Pulmonary lymph node (tissue), 1 donor: ENCODE data around the genes SMIM33 and NRG2.

DNA sequence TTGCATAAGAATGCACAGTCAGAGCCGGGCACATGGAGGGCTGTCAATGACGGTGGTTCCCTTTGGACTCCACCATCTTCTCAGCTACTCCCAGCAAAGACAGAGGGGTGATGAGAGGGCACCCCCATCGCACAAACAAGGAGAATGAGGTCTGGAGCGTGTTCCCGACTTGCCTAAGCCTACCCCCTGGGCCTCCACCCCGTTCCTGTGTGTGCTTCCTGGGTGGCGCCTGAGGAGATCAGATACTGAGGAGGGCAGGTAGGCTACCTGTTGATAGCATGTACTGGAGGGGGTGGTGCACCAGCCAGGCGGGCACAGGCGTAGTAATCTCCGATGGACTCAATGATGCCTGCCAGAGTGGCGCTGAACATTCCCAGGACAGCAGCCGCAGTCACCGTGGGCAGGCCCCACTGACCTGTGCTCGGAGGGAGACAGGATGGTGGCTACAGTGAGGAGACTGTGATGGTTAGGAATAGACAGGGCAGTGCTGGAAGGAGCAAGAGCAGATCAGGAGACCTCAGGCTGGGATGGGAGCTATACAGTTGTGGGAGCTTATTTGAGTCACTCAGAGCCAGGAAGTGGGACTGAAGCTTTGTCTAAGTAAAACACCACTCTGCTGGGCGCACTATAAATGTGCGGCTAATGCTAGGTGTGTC is 4.0 kb downstream of the SLC23A1 start:
- PRO-cap: unidirectional peak, plus-strand start at position 381 of the sequence

DNA sequence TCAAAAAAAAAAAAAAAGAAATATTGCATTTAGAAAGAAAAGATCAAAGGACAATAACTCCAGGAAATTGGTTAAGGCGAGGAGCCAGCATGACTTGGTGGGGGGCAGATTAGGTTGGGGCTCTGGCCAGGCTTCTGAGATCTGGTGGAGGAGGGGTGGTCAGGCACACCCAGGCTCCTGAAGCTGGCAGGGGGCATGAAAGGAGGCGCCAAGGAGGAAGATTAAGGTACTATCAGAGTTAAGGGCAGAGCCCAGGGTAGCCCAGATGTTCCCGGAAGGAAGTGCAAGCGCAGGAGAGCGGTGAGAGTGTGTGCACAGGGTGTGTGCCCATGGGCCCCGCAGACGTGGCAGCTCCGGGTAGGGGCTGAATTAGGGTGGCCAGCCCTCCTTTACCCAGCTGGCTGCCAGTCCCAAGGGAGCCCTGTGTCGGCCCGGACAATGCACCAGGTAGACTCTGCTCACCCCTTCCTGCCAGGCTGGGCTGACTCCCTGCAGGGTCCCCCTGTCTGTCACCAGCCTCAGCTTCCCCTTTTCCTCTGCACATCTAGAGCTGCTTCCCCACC is at the start of gene SMIM33:
Gene SMIM33 (plus strand): TSS at position 321 of the 563 bp plus-strand sequence.
- PRO-cap: no peak

DNA sequence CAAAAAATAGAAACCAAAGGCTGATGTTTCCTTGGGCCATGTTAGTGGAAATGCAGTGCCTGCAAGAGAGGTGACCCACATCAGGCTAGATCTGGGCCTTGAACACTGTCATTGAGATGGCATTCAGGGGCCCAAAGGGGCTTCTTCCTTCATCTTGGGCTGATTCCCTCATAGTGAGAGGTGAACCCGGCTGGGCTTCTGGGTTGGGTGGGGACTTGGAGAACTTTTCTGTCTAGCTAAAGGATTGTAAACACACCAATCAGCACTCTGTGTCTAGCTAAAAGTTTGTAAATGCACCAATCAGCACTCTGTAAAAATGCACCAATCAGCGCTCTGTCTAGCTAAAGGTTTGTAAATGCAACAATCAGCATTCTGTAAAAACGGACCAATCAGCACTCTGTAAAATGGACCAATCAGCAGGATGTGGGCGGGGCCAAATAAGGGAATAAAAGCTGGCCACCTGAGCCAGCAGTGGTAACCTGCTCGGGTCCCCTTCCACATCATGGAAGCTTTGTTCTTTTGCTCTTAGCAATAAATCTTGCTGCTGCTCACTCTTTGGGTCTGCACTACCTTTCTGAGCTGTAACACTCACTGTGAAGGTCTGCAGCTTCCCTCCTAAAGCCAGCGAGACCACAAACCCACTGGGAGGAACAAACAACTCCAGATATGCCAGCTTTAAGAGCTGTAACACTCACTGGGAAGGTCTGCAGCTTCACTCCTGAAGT is 20.4 kb upstream of the STING1 start:
- PRO-cap: no peak

DNA sequence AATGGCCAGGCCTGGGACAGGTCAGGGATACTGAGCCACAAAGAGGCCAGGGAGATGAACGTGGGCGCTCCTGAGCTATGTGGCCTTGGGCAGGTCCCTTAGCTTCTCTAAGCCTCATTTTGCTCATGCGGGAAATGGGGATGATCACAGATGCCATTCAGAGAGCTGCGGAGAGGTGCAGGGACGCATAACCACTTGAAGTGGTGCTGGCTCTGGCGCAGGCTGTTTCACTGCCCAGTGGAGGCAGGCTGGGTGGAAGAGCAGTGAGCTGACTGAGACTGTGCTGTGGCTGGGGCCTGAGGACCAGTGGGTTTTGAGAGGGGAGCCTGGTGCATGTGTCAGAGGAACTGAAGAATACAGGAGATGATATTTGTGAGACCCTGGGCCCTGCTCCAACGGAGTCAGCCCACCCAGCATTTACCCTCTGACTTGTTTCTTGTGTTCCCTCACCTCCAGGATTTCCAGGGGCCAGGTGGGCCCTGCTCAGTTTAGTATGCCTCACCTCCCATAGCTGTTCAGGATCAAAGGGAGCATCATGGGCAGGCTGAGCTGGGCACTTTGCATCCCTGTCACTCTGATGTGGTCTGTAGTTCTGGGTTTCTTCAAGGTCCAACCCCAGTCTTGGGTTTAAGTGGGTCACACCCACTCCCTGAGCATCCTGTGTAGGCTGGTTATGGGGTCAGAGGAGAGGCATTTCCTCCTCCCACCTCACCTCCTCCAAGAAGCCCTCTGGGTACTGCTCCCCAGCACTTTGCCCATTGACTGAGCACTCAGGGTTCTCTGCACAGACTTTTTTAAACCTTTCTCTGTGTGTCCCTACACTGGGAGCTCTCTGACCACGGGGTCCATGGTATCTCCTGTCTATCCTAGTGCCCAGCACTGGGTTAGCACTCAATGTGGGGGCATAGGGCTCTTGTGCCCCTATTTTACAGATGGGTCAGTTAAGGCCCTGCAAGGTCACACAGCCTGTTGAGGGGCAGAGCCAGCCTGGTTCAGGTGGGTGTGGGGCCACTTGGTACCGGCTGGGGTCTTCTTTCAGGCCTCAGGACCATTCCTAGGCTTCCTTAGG is 18.7 kb downstream of the CXXC5 start:
- PRO-cap: no peak

DNA sequence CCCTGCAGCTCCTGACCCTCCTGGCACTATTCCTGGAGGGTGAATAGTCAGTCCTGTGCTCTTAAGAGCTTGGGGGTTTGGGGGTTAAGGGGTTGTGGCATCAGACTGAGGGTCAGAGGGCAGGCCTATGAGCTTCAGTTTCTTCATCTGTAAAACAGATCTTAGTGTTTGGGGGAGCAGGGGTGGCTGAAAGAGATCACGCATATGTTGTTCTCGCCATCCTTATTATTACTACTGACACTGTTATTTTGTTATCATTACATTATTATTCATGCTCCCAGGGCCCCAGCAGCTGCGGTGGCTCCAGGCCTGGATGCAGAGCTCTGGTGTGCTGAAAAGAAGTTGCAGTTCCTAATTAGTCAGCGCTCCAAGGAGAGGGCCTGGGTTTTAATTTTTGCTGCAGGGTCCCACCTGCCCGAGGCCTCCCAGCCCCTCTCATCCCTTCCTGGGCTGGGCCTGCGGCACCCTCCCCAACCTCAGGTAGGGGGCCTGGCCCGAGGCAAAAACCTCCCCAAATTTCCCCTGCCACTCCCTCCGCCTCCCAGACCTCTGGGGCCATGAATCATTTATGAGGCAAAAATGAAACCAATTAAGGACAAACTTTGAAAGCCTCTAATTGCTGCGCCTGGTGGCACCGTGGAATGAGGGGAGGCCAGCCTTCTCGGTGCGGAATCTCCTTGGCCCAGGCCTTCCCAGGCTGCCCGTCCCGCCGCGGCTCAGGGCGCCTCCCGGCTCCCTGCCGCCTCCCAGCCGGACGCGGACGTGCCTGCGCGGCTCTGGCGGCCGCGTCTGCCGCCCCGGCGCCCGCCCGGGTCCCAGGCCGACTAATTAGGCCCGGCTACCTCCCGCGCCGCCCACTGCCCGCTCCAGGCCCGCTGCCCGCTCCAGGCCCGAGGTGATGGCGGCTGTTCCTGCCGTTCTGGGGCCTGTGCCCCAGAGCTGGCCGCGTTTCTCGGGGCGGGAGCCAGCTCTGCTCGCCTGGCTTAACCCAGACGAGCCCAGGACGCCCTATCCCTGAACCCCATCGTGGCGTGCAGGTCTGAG is 19.8 kb downstream of the CXXC5 start:
- PRO-cap: unidirectional peak, plus-strand start at position 634 of the sequence

GRCh38 chr5:139676688-139677522 is 28.8 kb downstream of the CXXC5 start:
- PRO-cap: no peak

- PRO-cap: no peak
Observed at GRCh38 chr5:139681715-139682746, 33.9 kb downstream of the CXXC5 start.

DNA sequence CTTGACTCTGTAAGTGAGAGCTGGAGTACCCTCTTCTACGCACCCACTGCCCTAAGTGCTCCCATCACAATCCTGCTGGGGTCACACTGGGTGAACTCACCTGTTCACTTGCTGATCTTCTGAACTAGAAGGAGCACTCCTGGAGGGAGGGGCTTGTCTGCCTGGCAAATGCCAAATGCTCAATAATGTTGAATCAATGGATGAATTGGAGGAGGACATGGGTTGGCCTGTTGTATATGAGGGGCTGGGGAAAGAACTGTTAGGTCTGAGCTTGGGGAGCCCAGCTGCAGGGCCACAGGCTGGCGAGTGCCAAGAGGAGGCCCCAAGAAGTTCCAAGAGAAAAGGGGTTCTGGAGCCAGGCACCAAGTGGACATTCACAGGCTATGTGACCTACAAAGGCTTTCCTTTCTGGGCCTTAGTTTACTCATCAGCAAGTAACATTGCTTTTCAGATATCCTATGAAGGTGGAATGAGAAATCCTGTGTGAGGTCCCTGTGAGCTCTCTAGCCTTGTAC is 43.3 kb downstream of the CXXC5 start:
- PRO-cap: no peak

GRCh38 chr5:139707537-139707943 is 59.4 kb downstream of the CXXC5 start:
- PRO-cap: no peak

DNA sequence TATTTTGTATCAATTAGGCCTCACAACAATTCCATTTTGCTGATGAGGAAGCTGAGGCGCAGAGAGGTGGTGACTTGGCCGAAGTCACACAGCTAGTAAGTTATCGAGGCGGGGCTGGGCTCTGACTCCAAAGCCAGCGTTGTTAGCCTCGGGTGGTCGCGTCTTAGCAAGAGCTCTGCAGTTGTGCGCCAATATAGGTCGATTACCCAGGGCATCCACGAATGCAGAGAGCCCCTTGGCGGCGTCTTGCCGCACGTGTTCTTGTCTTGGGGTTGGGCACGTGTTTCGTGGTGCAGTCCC is 62.2 kb downstream of the CXXC5 start:
- PRO-cap: no peak

DNA sequence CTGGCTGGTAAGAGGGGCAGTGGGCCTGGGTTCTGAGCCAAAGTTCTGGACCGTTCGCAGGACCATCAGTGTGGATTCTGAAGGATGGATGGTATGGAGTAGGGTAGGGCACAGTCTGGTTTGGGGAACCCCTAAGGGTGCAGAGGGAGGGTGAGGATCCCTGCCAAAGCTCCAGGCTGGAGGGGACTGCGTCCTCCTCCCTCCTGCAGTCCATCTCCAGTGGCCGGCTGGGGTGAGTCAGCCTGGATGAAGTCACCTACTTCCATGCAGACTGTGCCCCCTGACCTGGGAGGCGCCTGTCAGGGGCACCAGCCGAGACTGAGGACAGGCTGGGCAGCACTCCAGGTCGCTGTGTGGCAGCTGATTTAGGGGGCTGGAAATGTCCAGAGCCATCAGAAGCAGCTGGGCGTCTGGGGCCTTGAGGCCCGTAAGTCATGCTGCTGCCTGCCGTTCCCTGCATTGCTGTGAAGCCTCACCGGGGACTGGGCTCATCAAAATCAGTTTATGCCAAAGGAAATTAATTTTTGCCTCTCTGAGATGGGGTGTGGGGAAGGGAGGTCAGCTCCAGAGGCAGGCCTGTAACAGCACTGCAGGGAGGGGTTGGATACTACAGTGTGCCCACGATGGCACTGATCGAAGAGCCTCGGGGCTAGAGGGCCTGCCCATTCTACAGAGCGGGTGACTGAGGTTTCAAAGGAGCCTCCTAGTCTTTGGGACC is 70.5 kb upstream of the PSD2 start:
- PRO-cap: no peak

DNA sequence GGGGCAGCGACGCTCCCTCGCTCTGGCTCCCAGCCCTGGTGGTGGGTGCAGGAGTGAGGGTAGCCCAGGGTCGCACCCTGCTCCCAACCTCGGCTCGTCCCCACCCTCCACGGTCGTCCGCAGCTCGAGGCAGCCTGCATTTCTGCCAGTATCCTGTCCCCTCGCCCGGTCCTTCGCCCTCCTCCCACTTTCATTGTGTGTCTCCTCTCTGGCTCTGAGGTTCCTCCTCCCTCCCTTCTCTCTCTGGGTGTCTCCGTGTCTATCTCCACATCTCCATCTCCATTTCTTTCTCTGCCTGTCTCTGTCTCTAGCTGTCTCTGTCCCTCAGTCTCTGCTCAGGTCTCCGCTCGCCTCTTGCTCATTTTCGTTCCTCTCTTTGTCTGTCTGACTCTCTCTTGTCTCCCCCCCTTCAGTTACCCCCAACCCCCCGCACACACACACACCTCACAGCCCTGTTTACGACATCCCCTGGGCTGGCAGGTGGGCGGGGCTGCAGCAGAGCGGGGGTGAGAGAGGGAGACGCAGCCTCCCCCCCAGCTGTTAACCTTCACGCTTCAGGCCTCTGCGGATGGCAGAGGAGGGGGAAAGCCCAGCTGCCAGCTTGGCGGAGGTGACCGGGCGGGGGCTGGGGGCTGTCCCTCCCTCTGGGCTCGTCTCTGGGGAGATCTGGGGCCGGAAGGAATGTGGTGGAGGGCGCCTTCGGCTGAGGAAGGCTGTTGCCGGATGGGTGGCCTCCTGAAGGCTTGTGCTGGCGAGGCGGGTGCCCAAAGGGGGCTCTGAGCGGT is 48.6 kb upstream of the PSD2 start:
- PRO-cap: bidirectional peak, plus-strand start at position 498 of the sequence, minus-strand start at position 386 of the sequence; bidirectional peak, plus-strand start at position 571 of the sequence, minus-strand start at position 542 of the sequence

GRCh38 chr5:140042804-140044032 is at the start of gene NRG2:
TSS of gene NRG2 (minus strand) at chr5:140043299.
- PRO-cap: unidirectional peak, minus-strand start at chr5:140043289

DNA sequence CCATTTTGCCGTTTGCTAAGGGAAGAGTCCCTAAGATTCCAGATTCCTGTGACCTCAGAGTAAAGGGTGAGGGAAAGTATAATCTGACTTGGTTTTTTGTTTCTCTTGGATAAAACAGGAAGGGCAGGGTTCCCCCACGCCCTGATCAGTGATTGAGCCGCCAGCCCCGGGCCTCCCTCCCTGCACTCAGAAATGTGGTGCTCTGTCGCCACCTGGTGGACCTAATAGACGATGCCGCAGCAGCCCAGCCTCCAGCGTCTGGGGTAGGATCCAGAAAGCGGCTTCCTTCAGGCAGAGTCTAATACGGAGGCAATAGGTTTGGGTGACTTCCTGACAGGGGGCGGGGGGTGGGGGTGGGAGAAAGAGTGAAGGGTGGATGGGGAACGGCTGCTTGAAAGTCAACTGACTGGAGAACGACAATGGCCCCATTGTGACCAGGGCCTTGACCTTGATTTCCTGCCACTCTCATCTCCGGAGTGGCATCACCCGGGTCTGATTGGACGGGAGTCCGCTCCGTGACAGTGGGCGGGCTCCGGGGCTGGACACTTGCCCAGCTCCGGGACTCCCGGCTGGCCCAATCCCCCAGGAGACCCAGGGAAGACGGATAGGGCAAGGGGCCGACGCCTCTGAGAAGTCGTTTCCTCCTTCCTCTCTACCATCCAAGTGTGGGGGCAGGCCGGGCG is 17.8 kb upstream of the CYSTM1 start:
- PRO-cap: bidirectional peak, plus-strand start at position 594 of the sequence, minus-strand start at position 393 of the sequence

DNA sequence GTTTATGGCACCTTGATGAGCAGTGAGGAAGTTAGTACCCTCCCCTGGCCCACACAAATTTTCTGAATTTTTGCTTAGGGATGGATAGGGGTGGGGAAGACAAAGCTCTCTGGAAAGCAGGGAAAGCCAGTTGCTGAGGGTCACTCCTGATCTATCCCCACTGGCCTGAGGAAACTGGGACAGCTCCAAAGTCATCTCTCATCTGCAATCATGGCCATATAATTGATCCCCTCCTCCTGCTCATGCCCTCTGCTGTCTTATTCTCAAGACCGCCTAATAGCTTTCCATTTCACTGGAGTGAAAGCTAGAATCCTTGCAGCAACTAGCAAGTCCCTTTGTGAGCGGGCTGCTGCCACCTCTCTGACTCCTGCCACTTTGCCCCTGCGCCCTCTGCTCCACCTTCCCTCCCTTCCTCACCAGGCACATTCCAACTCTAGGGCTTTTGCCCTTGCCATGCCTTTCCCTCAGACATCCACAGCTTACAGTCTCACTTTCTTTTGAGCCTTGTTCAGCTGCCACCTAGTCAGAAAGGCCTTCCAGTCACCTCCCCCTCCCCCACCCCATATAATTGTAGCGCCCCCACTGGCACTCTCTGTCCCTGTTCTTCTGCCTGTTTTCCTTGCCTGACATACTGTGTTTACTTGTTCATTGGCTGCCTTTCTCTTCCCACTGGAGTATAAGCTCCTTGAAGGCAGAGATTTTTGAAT is 30.8 kb downstream of the CYSTM1 start:
- PRO-cap: no peak

GRCh38 chr5:140219641-140220063 is 44.7 kb downstream of the CYSTM1 start:
- PRO-cap: no peak

DNA sequence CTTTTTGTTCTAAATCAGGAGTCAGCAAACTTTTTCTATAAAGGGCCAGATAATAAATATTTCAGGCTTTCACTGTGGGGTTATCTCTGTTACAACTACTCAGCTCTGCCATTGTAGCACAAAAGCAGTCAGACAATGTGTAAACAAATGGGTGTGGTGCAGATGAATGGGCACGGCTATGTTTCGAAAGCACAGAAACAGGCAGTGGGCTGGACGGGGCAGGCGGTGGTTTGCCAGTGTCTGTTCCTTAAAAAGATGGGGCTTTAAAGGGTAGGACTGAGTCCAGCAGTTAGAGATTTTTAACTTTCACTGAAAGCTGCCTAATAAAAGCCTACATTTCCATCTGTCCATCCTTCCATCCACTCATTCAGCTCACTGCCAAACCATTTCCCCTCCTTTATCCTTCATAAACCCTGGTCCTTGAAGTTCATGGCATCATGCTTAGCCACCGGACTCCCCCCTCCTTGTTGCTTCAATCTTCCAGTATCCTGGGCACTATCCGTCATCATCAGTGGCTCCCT is 48.8 kb downstream of the PFDN1 start:
- PRO-cap: no peak

GRCh38 chr5:140255670-140256151 is 47.2 kb downstream of the PFDN1 start:
- PRO-cap: no peak

DNA sequence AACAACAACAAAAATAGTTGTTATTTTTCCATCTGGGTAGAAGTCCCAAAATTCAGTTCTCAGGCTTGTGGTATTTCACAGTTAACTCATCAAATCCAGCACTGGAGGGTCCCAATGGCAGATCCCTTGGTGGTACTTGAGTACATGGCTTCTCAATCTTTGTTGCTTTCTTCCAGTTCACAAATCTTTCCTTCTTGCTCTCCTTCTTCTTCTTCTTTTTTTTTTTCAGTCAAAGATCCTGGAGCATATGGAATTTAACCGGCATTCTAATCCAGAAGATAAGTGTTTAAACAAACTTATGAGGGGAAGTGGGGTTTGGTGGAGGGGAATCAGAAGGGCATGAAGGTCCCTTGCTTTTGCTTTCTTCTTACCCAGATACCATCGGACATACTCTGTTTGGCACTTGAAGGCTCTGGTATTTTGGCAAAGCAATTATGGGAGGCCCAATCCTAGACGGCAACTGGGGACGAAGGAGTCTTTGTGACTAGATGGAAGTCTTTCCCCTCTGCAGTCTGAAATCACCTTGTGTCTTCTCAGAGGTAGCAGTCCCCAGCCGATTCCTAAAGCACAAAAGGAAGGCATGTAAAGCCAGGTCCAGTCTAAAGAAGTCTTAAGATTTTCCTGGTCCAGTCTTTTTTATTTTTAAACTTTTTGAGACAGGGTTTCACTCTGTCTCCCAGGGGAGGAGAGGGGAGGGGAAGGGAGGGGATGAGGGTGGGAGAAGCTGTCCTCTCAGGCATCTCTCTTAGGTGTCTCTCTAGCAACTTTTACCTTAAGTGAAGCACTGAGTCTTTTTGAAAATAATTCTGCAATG is 12.5 kb downstream of the HBEGF start:
- PRO-cap: no peak

DNA sequence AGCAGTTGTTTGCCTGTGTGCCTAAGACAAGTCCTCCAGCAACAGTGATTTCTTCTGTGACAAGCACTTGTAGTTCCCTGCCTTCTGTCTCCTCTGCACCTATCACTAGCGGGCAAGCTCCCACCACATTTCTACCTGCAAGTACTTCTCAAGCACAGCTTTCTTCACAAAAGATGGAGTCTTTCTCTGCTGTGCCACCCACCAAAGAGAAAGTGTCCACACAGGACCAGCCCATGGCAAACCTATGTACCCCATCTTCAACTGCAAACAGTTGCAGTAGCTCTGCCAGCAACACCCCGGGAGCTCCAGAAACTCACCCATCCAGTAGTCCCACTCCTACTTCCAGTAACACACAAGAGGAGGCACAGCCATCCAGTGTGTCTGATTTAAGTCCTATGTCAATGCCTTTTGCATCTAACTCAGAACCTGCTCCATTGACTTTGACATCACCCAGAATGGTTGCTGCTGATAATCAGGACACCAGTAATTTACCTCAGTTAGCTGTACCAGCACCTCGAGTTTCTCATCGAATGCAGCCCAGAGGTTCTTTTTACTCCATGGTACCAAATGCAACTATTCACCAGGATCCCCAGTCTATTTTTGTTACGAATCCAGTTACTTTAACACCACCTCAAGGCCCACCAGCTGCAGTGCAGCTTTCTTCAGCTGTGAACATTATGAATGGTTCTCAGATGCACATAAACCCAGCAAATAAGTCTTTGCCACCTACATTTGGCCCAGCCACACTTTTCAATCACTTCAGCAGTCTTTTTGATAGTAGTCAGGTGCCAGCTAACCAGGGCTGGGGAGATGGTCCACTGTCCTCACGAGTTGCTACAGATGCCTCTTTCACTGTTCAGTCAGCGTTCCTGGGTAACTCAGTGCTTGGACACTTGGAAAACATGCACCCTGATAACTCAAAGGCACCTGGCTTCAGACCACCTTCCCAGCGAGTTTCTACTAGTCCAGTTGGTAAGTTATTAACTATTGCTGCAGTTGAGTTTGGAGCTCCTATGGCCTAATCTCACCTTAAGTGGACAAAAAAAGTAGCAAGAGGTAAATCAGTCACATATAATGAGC is 18.3 kb upstream of the EIF4EBP3 start:
- PRO-cap: no peak